Mucosa of descending colon (tissue), 1 donor: ENCODE results near the genes OR7A10, OR7C2, ILVBL and NOTCH3.

DNA sequence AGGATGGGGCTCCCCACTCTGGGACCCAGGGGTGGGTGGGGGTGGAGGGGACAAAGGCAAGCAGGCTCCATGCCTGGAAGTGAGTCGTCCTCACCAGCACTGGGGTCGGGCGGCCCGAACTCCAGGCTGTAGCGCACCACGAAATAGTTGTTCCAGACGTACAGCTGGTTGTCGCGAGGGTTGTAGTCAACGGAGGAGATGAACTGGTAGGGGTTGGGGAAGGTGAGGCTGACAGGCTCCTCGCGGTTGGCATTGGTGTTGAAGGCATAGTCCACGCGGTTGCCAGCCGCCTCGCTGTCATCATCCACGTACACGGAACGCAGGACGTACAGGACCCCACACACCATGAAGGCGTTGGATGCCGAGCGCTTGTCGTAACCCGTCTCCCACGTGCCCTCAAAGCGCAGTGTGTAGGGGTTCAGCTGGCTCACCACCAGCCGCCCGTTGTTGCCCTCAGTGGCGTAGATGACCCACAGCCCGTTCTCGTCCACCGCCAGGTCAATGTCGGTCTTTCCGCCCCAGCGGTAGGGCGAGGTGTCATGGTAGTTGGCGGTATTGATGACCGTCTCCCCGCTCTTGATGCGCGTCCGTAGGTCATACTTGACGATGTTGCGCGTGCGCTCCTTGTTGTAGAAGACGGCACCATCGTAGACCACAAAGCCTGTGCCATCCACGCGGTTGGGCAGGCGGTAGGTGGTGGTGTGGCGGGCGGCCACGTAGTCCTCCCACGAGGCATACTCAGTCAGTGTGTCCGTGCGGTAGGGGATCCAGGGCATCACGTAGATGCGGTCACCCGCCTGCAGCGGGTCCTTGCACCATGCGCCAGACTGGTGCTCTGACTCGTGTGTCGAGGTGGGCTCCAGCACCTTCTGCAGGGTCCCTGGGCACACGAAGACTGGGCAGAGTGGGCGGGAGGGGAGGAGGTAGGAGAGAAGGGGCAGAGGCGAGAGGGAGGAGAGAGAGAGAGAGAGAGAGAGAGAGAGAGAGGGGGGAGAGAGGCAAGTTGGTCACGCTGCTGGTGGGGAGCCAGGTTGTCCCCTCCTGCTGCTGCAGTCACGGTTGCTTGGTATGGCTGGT, 26.5 kb upstream of the ASF1B start:
- PRO-cap = no peak

DNA sequence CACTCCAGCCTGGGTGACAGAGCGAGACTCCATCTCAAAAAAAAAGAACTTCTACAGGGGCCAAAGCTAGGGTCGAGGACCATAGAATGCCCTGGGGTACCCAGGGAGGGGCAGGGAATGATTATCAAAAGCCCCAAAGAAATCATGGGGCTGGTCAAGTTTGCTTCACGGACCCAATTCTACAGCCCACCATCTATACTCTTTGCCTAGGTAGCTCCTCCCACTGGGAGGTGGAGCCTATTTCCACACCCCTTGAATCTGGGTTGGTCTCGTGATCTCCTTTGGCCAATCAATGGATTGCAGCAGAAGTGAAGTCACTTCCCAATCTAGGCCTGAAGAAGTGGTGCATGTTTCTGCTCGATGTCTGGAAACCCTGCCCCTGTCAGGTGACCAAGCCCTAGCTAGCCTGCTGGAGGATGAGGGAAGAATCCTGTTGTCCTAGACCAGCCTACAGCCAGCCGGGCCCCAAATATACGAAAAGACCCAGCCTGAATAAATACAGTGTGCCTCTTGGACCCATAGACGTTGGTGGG, 86.3 kb upstream of the ADGRE5 start:
- PRO-cap = no peak

DNA sequence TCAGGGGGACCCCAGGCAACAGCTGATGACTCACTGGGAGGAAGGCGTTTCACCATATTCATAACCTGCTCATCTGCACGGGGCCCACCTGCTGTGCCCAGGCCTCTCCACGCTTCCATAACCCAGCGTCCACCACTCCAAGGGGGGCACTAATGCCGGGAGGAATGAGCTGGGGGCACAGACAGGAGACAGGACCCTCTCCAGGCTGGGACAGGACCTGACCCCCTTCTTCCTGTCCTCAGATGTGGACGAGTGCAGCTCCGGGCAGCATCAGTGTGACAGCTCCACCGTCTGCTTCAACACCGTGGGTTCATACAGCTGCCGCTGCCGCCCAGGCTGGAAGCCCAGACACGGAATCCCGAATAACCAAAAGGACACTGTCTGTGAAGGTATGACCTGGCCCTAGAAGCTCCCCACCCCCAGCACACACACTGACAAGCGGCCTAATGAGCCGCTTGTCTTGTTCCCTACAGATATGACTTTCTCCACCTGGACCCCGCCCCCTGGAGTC, 16.2 kb downstream of the ADGRE5 start:
- PRO-cap = no peak

DNA sequence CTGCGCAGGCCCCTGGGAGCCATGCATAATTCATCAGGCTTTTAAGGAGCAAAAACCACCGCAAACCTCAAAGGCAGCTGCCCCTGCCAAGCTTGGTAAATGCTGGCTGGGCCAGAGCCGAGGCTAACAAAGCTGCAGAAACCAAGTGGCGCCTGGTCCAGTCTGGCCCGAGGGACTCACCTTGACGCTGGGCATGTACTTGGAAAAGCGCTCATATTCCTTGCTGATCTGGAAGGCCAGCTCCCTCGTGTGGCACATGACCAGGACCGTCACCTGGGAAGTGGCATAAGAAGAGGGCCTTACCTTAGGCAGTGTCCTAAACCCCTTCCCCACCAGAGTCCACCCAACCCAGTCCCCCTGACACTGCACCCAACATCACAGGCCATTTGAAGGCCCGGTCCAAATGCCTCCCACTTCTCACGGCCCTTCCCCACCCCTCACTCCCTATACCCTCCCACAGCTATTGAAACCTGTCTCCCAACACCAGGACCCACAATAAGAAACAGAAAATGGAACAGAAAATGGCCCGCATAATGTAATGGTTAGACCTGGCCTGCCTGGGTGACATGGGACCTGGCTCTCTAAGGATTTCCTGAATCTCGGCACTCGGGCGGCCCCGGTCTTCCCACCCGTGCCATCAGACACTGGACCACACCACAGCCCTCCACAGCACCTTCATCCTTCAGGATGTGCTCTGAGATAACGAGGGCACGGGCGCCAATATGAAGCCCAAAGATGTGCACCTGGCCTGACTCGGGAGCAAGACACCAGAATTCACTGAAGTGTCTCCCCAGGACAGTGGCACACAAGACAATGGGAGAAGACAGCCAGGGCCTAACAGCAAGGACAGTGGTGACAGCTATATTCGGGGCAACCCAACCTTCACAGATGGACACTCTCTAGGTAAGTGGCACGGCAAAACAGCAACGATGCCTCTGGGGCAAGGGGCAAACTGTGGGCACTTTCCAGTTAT, 7.5 kb downstream of the DDX39A start:
- PRO-cap = no peak

DNA sequence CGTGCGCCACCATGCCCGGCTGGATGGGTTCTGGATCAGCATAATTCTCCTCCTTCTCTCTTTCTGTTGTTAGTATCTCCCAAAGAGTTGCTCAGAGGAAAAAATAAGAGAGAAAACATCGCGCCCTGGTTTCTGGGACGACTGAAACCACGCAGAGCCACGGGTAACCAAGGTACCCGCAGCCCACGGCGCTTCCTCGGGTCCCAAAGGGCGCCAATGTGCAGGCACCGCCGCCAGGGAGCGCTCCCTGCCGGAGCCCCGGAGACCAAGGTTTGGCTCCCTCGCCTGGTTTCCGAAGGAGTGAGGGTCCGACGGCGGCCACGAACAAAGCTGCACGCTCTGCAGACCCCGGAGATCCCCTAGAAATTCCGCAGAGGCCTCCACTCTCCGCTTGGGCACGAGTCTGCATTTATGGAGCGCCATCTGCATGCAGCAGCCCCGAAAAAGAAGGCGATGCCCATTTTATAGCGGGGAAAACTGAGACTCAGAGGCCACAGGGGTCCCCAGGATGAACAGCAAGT, 1.2 kb upstream of the PKN1 start:
- PRO-cap = no peak

DNA sequence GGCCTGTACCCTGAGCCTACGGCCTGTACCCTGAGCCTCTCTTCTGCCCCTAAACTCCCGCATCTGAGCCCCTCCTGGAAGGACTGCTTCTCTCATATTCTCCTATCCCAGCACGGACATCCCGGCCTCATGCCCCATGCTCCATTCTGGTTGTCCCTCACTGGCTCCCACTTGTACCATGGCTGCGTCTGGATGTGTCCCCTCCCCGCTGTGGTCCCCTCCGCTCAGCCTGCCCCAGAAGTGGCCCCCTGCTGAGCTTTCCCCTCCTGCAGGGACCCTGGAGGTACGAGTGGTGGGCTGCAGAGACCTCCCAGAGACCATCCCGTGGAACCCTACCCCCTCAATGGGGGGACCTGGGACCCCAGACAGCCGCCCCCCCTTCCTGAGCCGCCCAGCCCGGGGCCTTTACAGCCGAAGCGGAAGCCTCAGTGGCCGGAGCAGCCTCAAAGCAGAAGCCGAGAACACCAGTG, 18.5 kb downstream of the PKN1 start:
- PRO-cap = no peak

DNA sequence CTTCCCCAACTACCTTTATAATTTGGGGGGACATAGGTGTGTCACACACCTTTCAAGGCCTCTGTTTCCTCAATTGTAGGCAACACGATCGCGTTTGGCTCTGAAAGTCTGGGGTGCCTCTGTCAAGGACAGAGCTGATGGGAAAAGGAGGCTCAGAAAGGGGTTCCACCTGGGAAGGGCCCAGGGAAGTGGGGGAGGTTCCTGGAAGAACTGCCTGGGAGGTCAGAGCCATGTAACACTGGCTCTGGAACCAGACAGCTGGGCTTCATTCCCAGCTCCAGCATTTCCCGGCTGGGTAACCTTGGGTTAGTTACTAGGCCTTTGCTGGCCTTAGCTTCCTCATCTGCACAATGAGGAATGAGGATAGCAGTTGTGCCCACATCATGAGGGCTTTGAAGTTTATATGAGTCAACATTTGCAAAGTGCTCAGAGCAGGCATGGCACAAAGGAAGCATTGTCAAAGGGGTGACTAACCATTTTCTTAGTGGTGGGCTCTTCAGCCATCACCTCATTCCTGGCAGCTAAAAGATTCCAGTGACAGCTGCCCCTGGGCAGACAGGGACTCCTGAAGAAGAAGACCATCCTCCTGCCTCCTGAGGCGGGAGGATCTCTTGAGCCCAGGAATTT, 1.7 kb upstream of the DNAJB1 start:
- PRO-cap = unidirectional peak, minus-strand start at position 286 of the sequence

DNA sequence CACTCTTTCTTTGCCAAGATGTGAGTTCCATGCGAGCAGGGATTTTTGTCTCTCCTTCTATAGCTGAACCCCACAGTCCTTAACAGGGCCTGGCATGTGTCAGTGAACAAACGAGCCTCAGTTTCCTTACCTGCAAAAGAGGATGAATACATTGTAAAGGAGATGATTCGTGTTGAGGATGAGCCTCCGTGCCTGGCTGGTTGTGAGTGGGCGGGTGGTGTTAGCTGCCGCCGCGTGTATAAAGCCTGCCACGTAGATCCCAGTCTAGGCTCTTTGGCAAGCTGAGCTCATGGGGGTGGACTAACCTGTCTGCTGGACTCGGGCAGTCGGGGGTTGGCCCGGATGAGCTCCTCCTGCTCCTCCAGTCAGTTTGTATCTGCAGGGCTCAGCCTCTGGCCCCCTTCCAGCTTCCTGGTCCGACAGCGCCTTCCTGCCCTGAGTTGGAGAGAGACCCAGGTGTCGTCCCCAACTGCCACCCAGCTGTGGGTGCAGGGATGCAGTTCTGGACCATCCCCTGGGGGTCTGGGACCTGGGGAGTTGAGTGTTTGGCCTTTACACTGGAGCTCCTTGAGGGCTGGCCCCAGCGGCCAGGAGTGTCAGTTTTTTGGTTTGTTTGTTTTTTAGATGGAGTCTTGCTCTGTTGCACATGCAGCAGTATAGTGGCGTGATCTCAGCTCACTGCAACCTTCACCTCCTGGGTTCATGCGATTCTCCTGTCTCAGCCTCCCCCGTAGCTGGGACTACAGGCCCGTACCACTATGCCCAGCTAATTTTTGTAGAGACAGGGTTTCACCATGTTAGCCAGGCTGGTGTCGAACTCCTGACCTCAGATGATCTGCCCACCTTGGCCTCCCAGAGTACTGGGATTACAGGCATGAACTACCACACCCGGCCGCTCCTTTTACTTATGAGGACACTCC, 20.9 kb downstream of the TECR start:
- PRO-cap = bidirectional peak, plus-strand start at position 325 of the sequence, minus-strand start at position 275 of the sequence

- PRO-cap = no peak
Measured at GRCh38 chr19:14766871-14767238, 11.5 kb downstream of the ADGRE2 start.

GRCh38 chr19:14786263-14786690, 7.9 kb upstream of the ADGRE2 start:
- PRO-cap = no peak

- PRO-cap = no peak
Measured at GRCh38 chr19:14848780-14849343, at the start of gene OR7A10. OR7A10 (minus strand) TSS chr19:14848922.

GRCh38 chr19:14941258-14941608, at the start of gene OR7C2:
OR7C2 (plus strand) TSS chr19:14941489.
- PRO-cap = no peak

GRCh38 chr19:15124908-15125848, at the start of gene ILVBL:
ILVBL (minus strand) TSS chr19:15125786.
- PRO-cap = bidirectional peak, plus-strand start at chr19:15125329, minus-strand start at chr19:15125165; bidirectional peak, plus-strand start at chr19:15125942, minus-strand start at chr19:15125706

DNA sequence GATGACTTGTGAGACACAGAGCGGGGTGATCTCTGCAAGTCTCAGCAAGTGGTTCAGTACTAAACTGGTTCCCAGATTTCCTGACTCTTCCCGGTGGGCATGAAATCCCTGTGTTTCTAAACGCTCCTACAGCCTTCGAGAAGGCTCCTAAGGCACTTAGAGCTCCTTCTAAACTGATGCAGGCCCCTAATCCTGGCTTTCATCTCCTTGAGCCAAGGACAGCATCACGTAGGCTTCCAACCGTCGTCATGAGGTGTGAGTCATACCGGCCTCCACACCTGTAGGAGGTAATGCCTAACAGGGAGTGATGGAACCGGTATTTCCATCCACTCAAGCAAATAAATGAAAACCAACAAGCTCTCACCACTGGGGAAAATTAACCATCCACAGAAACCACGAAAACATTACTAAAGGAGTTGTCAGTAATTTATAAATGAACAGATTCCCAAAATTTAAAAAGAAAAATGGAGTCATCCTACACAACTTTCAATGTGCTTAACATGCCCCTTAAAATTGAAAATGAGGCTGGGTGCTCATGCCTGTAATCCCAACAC, 4.7 kb upstream of the ILVBL start:
- PRO-cap = no peak

- PRO-cap = unidirectional peak, minus-strand start at chr19:15200996; bidirectional peak, plus-strand start at chr19:15201128, minus-strand start at chr19:15200996
Measured at GRCh38 chr19:15200692-15201673, at the start of gene NOTCH3. NOTCH3 (minus strand) TSS chr19:15200995.

DNA sequence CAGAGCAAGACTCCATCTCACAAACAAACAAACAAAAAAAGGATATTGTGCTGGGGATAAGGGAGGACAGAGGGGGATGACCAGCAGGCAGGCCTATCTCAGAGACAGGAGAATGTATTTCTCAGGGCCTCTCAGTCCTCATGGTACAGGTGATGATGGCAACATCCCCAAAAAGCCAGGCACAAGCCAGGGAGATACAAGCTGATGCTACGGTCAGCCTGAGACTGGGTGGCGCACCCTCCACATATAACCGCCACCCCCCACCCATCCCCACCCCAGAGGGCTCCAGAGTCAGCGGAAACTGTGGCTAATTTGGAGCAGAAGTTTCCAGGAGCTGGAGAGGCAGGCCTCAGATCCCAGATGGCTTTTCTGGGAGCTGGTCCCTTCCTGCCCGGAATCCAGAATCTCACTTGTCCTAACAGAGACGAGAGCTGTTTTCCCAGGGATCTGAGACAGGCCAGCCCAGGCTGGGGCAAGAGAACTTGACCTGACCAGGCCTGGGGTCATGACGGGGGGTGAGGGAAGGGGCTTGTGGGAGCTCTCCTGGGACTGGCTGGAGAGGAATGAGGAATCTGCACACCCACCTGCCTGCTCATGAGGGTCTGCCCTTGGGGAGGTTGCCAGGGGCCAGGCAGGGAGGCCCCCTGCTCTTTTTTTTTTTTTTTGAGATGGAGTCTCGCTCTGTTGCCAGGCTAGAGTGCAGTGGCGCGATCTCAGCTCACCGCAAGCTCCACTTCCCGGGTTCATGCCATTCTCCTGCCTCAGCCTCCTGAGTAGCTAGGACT, 6.5 kb downstream of the EPHX3 start:
- PRO-cap = no peak

DNA sequence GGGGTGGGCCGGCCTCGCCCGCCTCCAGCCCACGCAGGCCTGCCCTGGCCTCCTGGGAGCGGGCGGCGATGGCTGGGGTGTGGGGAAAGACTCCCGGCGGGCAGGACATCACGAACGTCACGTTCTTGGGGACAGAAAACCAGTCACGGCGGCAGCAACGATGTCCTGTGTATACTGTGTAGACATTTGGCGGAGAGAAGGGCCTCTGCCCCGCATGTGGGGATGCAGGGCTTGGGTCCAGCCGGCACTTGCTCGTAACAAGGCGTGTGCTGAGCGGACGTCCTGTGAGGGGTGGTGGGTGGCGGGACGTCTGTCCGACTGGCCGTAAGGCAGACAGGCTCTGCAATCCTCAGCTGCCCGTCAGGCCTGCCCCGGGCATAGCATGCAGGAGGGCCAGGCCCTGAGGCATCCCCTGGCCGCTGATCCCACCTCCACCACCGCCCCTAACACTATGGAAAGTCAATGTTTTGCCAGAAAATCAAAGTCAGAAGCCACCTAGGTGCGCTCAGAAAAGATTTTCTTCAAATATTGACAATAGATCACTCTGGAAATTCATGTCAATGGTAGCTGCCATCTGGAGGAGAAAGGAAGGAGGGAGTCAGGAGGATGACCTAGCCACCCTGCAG, 5.7 kb upstream of the EPHX3 start:
- PRO-cap = no peak

- PRO-cap = no peak
Measured at GRCh38 chr19:15243219-15243776, 11.1 kb upstream of the EPHX3 start.

DNA sequence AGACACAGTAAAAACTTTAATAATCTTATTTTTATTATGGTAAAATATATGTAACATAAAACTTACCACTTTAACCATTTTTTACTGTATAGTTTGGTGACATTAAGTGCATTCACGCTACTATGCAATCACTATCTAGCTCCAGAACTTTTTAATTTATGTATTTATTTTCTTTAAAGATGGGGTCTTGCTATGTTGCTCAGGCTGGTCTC, 45.2 kb downstream of the BRD4 start:
- PRO-cap = no peak

GRCh38 chr19:15288461-15289032, 43.8 kb downstream of the BRD4 start:
- PRO-cap = no peak